NT2/D1 (cell line): ENCODE measurements around a stretch of chr16.

GRCh38 chr16:16075708-16076389 lies 126.4 kb downstream of the ABCC1 start:
- RRBS, 2 experiments, result no CpG with 5 or more reads among the region's 21 CpGs

DNA sequence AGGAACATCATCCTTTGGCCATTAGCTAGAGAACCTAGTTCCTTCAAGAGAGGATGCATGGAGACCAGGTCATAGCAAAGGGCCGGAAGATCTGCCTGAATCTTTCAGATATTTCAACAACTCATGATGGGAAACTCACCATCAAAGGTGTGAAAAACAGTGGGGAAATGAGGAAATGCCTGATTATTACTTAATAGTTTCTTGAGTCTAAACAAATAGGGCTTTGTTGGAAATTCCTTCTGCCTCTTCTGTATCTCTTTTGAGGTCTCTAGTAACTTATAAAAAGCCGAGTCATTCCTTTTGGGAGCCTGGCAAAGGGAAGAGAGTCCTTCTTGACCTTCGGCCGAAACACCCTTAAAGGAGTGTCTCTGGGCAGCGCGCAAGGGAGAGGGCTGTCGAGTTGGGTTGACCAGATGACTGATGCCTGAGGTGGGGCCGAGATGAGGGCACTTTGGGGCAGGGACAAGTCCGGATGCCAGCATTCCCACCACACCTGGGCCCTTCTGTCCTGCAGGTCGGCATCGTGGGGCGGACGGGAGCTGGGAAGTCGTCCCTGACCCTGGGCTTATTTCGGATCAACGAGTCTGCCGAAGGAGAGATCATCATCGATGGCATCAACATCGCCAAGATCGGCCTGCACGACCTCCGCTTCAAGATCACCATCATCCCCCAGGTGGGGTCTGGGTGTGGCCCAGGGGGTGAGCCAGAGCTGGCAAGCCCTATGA lies 89.3 kb downstream of the ABCC6 start:
- RRBS, 2 experiments, result no CpG with 5 or more reads among the region's 22 CpGs

GRCh38 chr16:16149714-16150781 lies 73.2 kb downstream of the ABCC6 start:
- RRBS, 2 experiments, result 95% methylated on average over 3 of the region's 36 CpGs; no CpG with 5 or more reads in 1 of the 2 experiments

DNA sequence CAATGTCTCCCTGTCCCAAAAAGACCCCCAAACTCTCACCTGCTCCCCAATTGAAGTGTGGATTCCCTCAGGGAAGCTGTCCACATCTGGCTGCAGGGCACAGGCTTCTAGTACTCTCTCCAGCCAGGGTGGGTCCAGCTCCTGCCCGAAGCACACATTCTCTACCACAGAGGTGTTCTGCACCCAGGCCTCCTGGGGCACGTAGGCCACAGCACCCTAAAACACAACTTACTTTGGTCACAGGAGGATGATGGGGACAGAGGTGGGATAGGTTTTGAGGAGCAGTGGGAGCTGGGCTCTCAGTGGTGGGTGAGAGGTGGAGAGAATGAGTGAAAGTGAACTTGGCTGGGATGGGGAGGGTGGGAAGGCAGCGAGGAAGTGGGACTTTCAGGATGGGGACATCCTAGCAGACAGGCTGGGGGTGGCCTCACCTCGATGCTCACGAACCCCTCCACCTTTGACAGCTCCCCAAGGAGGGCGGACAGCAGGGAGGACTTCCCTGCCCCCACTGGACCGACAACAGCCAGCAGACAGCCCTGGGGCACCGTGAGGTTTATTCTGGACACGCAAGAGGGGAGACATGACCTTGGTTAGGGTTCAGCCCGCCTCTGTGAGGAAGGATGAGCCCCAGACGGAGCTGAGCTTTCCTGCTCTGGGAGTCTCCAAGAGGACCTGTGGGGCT lies 40.8 kb downstream of the ABCC6 start:
- RRBS, 2 experiments, result no CpG with 5 or more reads among the region's 11 CpGs

GRCh38 chr16:16255432-16256269 lies 23.3 kb downstream of the NOMO3 start:
- RRBS, 2 experiments, result no CpG with 5 or more reads among the region's 18 CpGs

GRCh38 chr16:17125545-17125987 lies 345.2 kb downstream of the XYLT1 start:
- RRBS, 2 experiments, result no CpG with 5 or more reads among the region's 1 CpG

GRCh38 chr16:17147989-17148696 lies 322.6 kb downstream of the XYLT1 start:
- RRBS, 2 experiments, result no CpG with 5 or more reads among the region's 3 CpGs

DNA sequence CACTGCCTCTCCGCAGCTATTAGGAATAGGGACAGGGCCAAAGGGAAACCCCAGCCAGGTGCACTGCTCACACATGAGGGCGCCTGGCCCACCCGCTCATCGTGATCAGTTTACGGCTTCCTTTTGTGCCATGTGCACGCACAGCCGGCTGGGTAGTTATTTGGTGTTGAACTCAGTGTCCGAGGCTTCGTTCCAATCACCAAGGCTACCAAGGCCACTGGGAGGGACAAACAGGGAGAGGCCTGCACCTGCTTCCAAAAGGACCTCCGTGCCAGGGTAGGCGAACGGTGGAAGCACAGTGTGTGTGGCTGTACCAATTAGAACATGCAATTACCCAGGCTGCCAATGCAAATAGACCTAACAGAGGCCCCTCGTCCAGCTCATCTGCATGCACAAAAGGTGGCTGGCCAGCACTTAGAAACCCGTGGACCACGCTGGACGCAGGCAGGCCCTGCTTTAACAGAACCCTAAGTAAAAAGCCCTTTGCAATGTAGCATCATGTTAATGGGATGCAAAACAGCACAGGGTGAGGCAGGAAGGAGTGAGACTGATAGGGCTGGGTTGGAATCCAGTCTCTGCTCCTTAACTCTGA lies 204.1 kb downstream of the XYLT1 start:
- RRBS, 2 experiments, result no CpG with 5 or more reads among the region's 16 CpGs

GRCh38 chr16:17275226-17275834 lies 195.4 kb downstream of the XYLT1 start:
- RRBS, 2 experiments, result no CpG with 5 or more reads among the region's 4 CpGs

DNA sequence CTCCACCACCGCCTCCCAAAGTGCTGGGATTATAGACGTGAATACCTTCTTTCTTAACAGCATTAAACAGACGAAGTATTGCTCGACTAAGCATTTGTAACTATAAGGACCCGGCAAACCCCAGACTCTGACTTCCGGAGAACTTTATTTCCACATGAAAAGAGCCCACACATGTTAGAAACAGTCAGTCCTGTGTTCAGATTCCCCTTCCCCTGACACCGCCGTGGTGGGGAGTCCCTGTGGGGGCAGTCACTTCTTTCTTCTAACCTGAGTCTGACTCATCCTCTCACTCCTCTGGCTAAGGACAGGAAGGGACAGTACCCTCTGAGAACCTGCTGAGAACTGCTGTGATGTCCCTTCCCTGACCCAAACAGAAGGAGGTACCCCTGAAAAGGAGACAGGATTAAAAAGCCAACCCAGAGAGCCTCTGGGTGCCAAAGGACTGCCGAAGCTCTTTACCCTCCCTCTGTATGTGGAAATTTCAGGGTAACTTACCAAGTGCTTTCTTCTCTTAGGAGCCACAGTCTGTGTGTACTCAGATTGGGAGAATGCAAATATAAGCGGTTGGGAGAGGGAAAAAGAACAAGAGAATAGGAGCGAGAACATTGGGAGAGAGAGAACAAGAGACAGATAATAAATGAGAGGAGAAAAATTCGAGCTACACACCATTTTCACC lies 165.0 kb downstream of the XYLT1 start:
- RRBS, 2 experiments, result no CpG with 5 or more reads among the region's 12 CpGs

DNA sequence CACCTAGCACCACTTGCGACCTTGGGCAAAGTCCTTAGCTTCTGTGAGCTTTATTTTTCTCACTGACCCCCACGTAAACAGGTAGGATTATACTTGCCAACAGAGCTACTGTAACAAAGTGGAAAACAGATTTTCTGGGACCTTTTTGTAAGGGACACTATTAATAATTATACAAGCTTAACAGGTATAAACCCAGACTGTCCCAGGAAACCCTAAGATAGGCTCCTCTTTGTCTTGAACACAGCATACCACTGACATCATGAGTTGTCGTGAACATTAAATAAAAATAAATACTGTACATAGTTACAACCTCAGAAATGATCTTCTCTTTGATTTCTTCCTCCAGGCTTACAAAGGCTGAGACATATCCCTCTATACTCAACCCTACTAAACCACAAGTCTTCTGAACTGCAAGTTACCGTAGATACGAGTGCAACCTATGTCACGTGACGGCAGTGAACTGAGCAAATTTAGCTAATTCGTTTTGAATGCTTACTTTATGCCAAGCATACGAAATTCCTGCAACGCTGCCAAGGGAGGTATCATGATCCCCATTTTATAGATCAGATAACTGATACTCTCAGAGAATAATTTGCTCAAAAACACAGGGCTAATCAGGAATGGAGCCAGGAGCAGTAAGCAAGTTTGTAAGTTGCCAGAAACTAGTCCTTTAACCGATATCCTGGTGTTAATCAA lies 106.5 kb downstream of the XYLT1 start:
- RRBS, 2 experiments, result no CpG with 5 or more reads among the region's 11 CpGs

GRCh38 chr16:17366769-17367543 lies 103.8 kb downstream of the XYLT1 start:
- RRBS, 2 experiments, result no CpG with 5 or more reads among the region's 11 CpGs

GRCh38 chr16:17408747-17409378 lies 61.9 kb downstream of the XYLT1 start:
- RRBS, 2 experiments, result no CpG with 5 or more reads among the region's 13 CpGs

DNA sequence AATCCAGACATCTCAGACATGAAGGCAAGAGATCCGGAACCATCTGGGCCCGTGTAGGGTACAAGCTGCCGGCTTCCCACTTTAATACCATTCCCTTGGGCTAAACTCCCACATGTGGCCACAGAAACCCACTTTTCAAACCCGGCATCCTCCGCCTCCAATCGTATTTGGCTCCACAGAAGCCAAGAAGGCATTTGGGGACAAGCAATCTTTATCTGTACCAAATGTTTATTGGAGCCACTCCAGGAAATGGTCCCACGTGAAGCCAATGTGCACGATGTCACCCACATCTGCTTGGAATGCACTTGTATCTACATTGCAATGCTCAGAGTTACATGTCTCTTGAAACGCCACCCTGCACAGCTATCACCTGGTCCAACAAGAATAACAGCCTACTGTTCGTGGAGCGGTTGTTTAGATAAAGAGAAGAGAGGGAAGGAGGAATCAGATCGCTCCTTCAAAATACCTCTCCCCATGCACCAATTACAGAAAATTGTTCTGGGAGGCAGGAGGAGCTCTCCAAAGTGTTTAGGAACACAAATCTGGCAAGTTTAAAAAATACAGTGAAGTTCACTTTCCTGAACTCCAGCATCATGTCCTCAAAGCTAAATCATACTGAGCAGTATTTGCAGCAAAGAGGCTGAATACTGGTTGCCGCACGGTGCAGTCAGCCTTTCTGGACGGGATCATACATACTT lies 33.4 kb downstream of the XYLT1 start:
- RRBS, 2 experiments, result 86 to 94% methylated on average over 2 of the region's 15 CpGs

DNA sequence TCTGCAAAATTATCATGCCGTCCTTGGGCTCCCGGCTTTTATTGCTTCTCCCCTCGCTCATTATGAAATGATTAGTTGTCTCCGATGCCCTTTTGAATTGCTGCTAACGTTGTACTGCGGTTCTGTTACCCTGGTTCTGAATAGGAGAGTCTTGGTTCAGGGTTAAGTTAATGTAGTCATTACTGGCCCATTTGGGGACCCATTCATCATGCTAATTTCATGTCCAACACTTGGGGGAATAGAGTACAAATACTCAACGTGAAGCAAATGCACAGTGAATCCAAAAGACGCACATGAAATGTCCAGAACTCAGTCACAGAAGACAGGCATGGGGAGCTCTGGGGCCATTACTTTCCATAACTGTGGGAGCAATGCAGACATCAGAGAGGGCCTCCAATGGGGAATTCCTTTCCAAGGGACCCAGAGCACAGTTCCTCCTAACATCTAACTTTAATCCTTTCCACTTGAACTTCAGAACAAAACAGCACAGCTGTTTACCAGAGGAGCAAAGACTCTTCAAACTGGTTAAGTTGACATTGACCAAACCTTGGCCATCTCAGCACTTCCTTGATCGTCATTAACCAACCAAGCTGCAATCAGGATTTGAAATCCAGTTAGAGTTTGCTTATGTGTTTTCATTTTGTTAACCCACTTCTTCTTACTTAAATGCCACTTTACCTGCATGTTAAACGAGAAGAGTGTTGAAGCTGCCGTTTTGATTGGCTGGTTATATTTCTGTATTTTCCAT lies 12.5 kb downstream of the XYLT1 start:
- RRBS, 2 experiments, result no CpG with 5 or more reads among the region's 11 CpGs

GRCh38 chr16:17465298-17466351 lies 5.1 kb downstream of the XYLT1 start:
- RRBS, 2 experiments, result no CpG with 5 or more reads among the region's 13 CpGs

DNA sequence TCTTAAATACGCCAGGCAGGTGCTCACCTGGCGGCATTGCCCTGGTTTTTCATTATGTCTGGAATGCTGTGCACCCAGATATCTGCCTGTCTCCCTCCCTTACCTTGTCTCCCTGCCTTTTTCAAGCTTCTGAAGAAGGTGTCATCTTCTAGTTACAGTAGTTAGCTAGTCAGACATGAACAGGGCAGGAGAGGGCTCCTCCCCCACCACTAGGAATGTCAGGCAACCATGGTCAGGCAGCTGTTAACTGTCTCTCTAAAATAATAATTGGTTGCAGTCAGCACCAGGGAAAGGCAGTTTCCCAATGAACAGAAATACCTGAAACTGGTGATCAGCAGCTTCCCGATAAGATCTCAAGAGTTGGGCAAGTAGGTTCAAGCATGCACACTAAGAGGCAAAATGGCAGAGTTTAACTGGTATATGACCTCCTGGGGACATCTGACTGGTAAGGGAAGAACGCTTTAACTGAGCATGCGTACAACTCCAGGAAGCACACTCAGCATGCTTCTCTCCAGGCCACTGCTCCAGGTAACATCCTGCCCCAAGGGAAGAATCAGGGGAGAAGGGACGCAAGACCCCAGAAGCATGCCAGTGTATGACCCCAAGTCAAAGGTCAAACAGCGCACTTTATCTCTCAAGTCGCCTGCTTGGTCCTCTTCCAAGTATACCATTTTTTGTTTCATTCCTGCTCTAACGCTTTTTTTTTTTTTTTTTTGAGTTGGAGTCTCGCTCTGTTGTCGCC lies 12.6 kb upstream of the XYLT1 start:
- RRBS, 2 experiments, result no CpG with 5 or more reads among the region's 11 CpGs

GRCh38 chr16:17593079-17593363 lies 122.3 kb upstream of the XYLT1 start:
- RRBS, 2 experiments, result no CpG with 5 or more reads among the region's 3 CpGs

DNA sequence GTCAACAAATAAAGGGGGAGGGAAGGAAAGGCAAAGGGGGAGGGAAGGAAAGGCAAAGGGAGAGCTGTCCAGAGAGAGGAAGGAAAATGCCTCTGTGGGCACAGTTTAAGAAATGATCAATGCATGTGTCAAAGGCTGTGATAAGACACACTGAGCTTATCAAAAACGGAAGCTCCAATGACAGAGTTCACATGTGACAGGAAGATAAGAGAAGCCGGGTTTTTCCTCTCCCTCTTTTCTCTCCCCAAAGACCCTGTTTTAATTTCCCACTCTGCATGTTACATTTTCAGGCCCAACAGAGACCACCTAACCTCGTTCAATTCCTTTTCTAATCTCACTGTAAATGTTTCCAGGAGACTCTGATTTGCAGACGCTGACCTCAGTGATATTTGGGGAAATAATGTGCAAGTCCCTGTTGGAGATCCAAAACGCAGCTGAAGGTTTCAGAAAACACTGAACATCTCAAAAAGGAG lies 386.7 kb downstream of the NPIPA8 start:
- RRBS, 2 experiments, result no CpG with 5 or more reads among the region's 5 CpGs

- RRBS, 2 experiments, result no CpG with 5 or more reads among the region's 19 CpGs
These were observed 41.2 kb downstream of the NOMO2 start for GRCh38 chr16:18520684-18521179.